A172 (cell line): ENCODE results near the genes FKBP9 and NT5C3A.

DNA sequence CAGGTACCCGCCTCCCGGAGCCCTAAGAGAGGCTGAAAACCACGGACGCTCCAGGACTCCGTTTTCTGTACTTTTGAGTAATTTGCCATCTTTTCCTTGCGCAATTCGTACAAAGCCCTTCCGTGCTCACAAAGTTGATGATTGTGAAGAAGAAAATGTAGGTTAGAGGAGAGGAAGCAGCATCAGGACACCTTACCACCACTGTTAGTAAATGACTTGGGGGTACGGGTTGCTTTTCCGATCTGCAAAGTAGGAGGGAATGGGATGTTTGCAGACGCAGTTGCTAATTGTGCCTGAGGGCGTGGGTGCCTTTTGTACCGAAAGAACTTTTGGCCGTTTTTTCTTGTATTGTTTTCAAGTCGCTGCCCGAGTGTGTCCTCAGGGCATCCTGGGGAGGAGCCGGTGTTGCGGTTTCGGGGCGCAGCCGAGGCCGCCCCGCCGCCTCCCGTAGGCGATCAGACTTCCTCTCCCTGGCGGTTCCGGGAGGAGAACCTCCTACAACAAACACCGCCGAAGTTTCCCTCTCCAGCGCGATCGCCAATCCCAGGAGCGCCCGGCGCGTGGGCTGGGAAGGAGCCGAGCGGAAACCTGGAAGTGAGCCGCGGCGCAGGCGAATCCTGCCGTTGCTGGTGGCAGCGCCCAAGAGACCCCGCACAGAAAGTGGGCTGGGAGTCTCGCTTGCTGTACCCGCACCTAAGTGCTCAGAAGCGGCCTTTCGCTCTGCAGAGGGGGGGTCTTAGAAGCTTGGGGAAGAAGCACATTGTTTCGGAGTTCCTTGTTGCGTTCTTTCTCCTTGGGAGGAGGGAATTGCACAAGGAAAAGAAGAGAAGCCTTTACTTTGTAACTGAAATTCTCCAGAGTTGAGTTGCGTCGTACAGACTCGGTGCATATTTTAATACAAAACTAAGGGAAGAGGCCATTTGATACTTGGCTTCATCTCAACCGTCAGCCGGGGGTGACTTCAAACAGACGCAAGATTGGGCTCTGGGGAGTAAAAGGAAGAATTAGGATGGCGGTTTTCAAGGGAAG, 1.1 kb downstream of the PRR15 start:
- RAMPAGE, long total RNA = no peak

GRCh38 chr7:29684070-29684457, 120.4 kb downstream of the PRR15 start:
- RAMPAGE, long total RNA = no peak

- RAMPAGE, long total RNA = no peak
Observed at GRCh38 chr7:30134377-30134701, 447 bp upstream of the MTURN start.

GRCh38 chr7:30149010-30149622, 14.3 kb downstream of the MTURN start:
- RAMPAGE, long total RNA = no peak

DNA sequence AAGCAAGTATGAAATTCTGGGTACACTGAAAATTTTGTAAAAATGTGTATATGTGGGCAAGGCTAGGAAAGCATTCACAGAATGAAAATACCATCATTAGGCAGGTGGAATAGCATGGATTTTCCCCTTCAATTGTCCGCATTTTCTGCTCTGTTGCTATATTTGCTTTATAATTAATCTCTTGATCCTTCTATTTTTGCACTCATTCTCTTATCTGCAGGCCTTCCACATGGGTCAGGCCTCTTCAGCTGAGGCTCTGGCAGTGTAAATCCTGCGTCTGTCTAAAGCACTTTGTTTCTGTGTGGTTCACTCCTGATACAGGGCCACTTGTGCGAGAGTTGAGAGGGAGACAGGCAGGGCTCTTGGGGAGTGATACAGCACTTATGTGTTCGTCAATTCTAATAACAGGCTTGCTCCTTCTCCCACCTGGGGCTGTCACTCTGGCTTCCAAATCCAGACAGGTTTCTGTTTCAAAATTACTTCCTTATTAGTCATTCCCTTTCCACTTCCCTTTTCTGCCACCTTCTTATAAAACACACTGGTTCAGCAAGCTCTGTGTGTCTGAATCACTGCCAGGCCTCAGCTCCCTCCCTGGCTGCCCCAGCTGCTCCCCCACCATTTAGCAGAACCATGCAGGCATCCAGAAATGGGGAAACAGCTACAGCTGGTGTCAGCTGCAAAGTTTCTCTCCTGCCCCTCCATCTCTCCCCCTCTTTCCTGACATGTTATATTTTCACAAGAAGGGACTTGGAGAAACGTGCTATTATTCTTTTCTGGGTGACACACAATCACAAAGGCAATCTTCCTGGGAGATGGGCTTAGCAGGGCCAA, 58.6 kb upstream of the ZNRF2 start:
- RAMPAGE, long total RNA = no peak

DNA sequence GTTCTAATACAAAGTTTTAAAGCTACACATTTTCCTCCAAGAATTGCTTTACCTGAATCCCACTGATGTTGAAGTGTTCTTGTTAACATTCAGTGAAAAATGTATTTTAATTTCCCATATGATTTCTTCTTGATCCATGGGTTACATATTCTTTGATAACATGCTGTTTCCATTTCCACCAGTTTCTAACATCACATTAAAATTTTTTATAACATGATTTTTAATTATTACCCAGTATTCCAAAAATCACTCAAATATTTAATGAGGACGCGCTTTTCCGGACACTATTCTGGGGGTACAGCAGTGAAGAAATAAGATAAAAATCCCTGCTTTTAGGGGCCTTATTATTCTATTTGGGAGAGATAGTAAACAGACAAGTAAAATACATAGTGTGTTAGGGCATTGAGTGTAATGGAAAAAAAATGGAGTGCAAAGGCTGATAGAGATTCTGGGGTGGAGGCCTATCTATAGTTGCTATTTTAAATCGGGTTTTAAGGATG, 7.8 kb downstream of the ZNRF2 start:
- RAMPAGE, long total RNA = no peak

DNA sequence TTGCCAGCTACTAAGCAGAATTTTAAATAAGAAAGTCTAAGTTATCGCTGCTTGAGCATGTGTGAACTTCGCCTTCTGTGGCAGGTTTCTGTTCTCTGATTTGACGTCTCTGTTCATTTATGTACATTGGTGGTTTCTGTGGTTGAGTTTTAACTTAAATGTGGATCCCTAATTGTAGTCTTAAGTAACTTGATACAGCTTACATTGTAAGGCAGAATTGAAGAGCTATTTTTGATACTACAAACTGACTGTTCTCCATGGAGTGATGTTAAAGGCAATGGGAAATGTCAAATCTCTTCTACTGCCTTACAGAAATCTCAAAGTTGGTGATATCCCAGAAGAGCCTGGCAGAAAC, 46.4 kb downstream of the ZNRF2 start:
- RAMPAGE, long total RNA = no peak

DNA sequence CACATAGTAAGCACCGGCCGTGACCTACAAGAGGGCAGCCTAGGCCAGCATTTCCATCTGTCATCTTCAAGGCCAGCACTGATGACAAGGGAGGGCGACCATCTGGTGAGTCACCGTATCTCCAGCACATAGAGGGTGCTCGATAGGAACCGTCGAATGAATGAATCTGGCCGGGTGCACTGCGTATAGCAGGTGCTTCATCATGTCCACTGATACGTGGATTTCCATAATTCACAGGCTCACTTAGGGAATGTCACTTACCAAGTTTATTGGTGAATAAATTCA, 8.4 kb downstream of the NOD1 start:
- RAMPAGE, long total RNA = no peak

- RAMPAGE, long total RNA = no peak
Observed at GRCh38 chr7:30642031-30643216, 39.8 kb downstream of the CRHR2 start.

GRCh38 chr7:30770142-30770758, 967 bp upstream of the MINDY4 start:
- RAMPAGE, long total RNA = no peak

- RAMPAGE, long total RNA = no peak
Observed at GRCh38 chr7:30845595-30846232, 65.9 kb upstream of the AQP1 start.

GRCh38 chr7:31043179-31043797, 8.8 kb upstream of the ADCYAP1R1 start:
- RAMPAGE, long total RNA = no peak

- RAMPAGE, long total RNA = no peak
Observed at GRCh38 chr7:32068818-32069166, 1.4 kb downstream of the PDE1C start.

DNA sequence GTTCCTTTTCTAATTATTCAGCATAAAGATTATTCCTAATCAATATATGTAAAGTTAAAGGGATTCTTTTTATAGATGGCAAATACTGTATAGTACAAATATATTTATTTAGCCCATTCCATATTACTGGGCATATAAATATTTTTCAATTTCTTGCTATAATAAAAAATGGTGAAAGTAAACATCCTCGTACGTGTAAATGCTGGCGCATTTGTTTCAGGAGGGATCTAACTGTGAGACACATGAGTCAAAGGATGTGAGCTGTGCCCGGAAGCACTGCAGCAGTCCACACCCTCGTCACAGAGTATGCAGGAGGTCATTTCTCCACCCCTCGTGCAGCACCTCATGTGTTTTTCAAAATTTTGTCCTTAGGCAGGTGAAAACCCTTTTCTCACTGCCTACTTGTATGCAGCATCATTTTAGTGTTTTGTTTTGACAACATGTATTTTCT, 162.6 kb downstream of the AVL9 start:
- RAMPAGE, long total RNA = no peak

DNA sequence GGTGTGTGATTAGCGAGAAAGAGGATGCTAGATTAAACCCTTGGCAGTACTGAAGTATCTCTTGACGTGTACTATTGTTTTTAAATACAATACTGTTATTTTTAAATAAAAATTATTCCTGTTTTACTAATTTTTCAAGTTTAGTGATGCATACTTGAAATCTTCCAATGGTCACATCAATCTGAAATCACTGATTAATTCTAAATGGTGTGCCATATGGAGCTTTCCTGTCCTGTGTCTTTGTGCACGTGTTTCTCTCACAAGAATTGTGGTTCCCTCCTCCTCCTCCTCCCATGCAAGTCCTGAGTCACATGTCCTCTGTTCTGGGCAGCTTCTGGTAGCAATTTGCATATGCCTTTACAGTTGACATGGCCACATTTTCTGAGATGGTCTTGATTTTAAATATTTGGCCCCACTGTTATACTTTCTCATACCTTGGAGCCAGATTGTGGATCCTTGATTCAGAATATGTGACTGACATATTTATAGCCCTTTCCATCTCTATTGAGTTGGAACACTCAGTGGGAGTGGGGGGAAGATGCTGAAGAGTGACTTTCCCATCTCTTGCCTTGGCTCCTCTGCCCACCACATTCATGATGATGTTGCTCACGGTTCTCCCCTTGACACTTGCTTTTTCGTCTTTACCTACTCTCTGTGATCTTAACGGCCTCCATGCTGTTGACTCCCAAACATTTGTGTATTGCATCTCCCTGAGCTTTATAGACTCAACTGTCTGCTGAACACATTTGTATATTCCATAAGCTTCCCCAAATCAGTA, 28.4 kb downstream of the KBTBD2 start:
- RAMPAGE, long total RNA = no peak

DNA sequence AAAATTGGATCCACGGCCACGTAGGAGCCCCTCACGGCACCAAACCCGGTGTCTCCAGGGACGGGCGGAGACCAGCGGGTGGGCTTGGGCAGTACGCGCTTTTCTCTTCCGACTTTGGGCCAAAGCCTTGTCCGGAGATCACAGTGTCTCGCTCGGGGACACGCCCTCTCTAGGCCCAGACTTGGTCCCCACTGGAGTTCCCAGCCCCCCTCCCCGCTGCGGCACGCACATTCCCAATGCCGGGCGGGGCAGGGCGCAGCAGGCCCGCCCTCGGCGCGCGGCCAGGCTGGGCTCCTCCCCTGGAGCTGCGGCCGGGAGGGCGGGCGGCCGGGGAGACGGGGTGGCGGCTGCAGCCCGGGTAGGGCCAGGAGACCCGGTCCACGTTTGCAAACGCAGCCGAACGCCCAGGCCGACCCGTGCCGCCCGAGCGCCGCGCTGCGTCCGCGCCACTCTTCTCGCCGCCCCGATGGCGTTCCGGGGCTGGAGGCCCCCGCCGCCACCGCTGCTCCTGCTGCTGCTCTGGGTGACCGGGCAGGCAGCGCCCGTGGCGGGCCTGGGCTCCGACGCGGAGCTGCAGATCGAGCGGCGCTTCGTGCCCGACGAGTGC, at the start of gene FKBP9:
Gene FKBP9, plus strand, starts transcription at position 333 of the 607 bp plus-strand sequence.
- RAMPAGE, long total RNA = no peak

DNA sequence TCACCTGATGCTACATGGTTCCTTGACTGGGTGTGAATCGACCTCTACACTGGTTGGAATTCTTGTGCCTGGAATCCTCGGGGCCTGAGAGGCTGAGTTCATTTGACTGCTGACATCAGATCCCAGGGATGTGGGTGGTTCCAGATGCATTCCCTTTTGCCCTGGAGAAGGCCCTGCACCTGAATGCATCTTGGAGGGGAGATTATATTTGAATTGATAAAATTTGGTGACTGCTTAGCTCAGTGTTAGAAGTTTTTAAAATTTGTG, 35.6 kb downstream of the FKBP9 start:
- RAMPAGE, long total RNA = no peak

- RAMPAGE, long total RNA = no peak
Observed at GRCh38 chr7:33043457-33043858, 19.1 kb downstream of the NT5C3A start.

- RAMPAGE, long total RNA = start-site peak on the minus strand at chr7:33062720-33062845, 30 and 460 reads in 2 replicates
Observed at GRCh38 chr7:33062245-33063434, at the start of gene NT5C3A. Gene NT5C3A, minus strand, starts transcription at chr7:33062776.

DNA sequence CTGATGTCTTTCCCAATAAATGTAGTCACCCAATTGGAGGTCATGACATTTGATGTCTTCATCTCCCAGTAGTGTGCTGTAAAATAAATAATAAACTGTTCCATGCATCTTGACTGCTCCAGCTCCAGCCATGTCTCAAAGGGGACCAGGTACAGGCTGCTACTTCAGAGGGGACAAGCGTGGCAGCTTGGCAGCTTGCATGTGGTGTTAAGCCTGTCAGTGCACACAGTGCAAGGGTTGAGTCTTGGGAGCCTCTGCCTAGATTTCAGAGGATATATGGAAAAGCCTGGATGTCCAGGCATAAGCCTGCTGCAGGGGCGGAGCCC, 7.5 kb upstream of the NT5C3A start:
- RAMPAGE, long total RNA = no peak